Mesenchymal stem cell of the bone marrow (primary cell): ENCODE measurements around a stretch of chr10.

GRCh38 chr10:126950249-126951196 lies 45.3 kb downstream of the DOCK1 start:
- CAGE, long polyA plus RNA: no peak

- CAGE, long polyA plus RNA: no peak
Measured at GRCh38 chr10:126951935-126953012, 47.0 kb downstream of the DOCK1 start.

- CAGE, long polyA plus RNA: no peak
Measured at GRCh38 chr10:127163448-127163929, 32.9 kb downstream of the INSYN2A start.

- CAGE, long polyA plus RNA: no peak
Measured at GRCh38 chr10:127735823-127736812, 867 bp upstream of the FOXI2 start.

GRCh38 chr10:127997693-127998391 lies 90.9 kb downstream of the PTPRE start:
- CAGE, long polyA plus RNA: no peak

DNA sequence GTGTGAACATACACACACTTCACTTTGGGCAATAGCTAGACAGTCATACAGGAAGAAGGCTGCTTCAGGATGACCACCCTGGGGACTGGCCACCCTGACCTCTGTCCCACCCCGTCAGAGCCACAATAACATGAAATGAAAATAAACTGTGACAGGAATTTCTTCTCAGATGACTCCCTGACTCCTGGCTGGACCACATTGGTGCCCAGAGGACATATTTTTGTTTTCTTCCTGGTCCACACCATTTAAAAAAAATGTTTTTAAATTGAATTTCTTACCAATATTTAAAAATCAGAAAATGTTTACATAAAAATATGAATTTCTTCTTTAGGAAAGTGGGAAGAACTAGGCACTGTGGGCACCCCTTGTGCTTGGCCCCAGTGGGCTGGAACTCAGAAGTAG lies 81.6 kb downstream of the MKI67 start:
- CAGE, long polyA plus RNA: no peak

DNA sequence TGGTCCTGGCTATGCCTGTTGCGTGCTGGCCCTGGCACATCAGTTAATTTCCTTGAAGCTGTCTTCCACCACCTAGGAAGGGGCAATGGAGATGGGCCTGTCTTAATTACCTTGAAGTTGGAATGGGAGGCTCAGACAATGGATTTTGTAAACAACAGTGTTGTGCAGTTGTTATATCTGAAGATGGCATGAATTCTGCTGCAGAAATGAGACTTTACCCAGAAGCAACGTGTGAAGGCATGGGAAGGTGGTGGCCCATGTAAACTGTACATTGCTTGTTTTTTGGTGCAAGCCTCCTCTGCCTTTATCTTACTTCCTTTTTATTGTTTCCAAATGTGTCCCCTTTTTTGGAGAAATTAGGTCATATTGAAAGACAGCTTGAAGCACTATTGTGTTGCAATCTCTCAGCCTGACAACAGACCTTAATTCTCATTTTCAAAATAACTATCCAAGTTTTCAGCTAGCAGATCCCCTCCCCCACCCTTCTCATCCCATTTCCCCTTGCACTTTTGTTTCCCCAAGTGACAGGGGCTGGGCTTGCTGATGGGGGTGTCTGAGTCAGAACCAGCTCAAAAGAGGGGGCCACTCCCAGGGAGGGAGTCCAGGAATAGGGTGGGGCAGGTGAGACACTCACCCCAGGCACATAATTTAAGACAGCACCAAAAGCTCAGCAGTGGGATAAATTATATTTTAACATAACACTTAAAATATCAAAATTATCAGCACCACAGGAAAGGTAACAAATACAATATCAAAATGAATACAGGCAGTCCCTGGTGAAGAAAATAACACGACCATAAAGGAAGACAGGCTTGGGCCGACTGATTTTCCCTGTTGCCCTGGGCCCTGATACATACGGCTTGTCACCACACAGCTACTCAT lies 75.3 kb downstream of the MKI67 start:
- CAGE, long polyA plus RNA: no peak

- CAGE, long polyA plus RNA: no peak
Measured at GRCh38 chr10:128055286-128055837, 70.9 kb downstream of the MKI67 start.

DNA sequence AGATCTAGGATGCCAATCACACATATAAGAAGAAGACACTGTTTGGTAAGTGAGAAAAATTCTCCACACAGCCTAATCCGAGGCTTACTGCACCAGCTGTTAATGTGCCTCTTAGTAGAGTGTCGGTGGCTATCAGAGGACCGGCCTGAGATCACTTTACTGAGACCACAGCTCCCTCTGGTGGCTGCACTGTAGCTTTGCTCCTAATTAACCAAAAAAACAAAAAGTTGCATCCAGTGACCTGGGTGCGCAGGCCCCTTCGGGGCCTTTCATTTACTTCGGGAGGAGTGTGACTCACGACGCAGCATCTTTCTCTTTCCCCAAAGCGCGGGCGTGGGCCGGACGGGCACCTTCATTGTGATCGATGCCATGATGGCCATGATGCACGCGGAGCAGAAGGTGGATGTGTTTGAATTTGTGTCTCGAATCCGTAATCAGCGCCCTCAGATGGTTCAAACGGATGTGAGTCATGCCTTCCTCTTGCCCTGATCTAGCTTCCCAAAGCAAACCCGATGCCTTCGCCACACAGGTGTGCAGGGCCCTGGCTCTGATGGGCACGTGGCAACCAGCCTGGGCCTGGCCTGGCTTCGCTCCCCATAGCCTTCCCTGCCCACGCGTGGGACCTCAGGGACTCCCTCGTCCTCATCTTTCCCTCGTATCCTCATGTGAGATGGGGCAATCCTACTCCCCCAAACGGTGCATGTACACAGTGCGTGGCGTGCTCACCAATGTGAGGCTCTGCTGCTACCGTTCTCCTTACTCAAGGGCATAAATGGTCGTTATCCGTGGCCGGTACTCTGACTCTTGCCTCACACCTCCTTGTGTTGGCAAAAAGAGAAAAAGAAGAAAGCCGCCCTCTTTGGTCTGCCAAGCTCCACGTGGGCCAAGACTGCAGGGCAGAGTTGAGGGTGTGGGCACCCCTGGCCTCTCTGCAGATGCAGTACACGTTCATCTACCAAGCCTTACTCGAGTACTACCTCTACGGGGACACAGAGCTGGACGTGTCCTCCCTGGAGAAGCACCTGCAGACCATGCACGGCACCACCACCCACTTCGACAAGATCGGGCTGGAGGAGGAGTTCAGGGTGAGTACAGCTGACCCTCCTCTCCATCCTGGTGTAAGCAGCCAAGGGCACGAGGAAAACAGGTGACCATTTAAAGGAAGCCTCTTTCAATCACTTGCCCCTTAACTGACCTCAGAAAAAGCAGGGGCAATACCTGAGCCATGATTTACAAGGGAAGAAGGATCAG lies 56.4 kb downstream of the MKI67 start:
- CAGE, long polyA plus RNA: no peak

DNA sequence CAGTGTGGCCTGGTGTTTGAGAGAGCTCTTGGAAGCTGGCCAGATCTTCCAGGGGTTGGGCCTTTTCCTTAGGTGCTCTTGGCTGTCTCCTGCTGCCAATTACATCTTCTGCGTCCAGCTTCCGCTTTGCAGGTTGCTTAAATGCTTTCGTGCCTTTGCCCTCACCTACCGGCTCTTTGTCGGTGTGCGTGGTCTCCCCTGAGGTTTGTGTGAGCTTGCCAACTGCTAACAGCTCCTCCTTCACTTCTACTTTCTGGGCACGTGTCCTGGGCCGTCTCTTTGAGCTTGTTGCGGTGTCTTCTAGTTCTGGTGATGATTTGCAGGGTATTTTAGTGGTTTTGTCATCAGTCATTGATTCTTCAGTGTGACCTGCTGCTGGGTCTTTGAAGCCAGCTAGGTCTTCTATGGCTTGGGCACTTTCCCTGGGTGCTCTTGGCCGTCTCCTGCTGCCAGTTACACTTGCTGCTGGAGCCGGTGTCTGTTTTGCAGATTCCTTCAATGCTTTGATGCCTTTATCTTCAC lies 23.1 kb downstream of the MKI67 start:
- CAGE, long polyA plus RNA: no peak

DNA sequence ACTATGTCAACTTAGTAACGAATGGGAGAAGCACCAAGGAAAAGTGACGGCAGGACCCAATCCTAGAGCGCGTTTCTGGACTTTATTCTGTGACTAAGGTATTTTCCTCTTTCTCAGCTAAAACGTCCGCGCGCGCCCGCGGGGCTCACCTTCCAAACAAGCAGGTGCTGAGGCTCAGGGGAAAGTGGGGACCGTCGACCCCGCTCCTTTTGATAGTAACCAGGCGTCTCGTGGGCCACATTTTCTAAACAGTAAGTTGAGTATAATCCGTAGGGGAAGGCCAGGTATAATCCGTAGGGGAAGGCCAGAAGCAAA lies 839 bp downstream of the MKI67 start:
- CAGE, long polyA plus RNA: no peak

DNA sequence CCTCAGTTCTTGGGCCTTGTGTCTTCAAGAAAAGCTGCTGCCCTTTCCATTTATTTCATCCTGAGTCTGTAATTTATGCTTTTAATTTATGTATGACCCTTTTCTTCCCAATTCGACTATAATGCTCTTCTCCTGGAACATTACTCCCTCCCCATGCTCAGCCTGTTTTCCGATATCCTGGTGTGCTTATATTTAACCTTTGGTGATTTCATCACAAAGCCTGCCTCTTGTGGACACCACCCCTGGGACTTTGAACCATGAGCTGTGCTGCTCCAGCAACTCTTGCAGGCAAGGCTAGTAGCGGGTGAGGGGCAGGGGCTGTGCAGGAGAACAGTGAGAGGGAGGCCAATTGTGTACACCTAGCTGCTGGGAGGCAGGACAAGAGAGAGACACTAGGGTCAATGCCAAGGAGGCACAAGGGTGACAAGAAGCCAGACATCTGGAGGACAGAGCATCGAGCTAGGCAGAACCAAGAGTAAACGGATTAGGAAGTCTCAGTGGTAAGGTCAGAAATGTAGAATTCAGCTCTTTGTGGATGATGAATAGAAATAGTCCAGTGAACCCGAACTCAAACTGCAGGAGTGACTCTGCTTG lies 30.8 kb upstream of the MKI67 start:
- CAGE, long polyA plus RNA: no peak

- CAGE, long polyA plus RNA: no peak
Measured at GRCh38 chr10:128851713-128852183, 615.3 kb upstream of the MGMT start.

DNA sequence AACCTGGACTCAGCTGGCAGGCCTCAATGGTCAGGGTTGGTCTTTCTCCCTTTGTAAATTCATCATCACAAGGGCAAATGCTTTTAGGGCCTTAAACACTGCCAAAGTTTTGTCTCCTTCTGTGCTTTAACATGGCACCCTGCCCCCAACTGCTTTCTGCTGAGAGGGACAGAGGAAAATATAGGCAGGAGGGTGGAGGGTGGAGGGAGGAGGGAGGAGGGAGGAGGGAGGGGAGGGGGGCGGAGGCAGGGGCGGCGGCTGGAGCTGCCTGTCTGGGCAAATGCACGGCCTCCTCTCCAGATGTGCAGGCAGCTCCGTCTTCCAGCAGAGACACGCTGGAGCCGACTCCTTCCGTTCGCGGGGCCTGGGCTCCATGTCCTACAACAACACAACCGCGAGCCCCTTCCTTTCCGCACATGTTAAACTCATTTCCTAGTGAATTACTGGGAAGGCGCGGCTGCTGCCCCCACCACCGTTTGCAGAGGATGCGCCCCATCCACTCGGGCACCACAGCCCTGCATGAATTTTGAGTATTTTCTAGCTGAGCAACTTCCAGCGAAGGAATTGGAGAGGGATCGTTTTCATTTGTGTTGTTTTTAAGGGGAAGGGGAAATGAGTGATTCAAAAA lies 14.2 kb downstream of the EBF3 start:
- CAGE, long polyA plus RNA: no peak

DNA sequence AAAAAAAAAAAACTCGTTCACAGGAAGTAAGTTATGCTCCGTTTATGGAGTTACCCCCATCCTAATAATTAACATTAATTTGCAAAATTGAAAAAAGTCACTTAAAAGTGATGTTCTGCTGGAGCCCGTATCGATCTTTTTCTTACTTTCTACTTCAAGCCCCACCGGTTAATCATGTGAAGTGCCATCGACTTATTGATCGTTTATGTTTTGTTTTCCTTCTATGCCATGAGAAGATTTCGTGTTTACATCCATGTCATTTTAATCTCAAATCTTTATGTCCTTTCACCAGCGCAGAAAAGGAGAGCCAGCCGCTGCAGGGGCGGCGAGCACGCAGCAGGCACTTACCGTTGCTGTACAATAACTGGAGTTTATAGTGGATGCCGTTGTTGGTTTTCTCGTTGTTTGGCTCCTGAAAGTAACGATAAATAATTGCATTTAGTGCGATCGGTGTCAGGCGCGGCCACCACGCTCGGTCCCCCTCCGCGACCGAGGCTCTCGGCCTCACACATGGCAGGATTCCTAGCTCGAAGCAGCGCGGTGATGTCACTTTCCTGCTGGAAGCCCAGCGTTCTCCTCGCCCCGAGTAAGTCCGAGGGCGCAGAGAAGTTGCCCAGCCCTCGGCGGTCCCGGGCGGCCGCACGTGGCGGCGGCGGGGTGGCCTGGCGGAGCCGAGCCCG lies 1.3 kb downstream of the EBF3 start:
- CAGE, long polyA plus RNA: no peak

- CAGE, long polyA plus RNA: no peak
Measured at GRCh38 chr10:130108819-130109410, 1.7 kb downstream of the C10orf143 start.

DNA sequence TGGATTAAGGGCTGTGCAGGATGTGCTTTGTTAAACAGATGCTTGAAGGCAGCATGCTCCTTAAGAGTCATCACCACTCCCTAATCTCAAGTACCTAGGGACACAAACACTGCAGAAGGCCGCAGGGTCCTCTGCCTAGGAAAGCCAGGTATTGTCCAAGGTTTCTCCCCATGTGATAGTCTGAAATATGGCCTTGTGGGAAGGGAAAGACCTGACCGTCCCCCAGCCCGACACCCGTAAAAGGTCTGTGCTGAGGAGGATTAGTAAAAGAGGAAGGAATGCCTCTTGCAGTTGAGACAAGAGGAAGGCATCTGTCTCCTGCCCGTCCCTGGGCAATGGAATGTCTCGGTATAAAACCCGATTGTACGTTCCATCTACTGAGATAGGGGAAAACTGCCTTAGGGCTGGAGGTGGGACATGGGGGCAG lies 492.0 kb downstream of the GLRX3 start:
- CAGE, long polyA plus RNA: no peak

GRCh38 chr10:131626653-131627034 lies 274.2 kb upstream of the PPP2R2D start:
- CAGE, long polyA plus RNA: no peak

GRCh38 chr10:131760233-131760566 lies 140.6 kb upstream of the PPP2R2D start:
- CAGE, long polyA plus RNA: no peak

DNA sequence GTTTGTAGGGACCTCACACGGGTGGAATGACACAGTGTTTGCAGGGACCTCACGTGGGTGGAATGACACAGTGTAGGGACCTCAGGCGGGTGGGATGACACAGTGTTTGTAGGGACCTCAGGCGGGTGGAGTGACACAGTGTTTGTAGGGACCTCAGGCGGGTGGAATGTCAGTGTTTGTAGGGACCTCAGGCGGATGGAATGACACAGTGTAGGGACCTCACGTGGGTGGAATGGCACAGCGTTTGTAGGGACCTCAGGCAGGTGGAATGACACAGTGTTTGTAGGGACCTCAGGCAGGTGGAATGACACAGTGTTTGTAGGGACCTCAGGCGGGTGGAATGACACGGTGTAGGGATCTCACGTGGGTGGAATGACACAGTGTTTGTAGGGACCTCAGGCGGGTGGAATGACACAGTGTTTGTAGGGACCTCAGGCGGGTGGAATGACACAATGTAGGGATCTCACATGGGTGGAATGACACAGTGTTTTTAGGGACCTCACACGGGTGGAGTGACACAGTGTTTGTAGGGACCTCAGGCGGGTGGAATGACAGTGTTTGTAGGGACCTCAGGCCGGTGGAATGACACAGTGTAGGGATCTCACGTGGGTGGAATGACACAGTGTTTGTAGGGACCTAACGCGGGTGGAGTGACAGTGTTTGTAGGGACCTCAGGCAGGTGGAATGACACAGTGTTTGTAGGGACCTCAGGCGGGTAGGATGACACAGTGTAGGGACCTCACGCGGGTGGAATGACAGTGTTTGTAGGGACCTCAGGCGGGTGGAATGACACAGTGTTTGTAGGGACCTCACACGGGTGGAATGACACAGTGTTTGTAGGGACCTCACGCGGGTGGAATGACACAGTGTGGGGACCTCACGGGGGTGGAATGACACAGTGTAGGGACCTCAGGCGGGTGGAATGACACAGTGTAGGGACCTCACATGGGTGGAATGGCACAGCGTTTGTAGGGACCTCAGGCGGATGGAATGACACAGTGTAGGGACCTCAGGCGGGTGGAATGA lies 17.5 kb downstream of the PPP2R2D start:
- CAGE, long polyA plus RNA: no peak